ENCODE data around the gene ASB7.

DNA sequence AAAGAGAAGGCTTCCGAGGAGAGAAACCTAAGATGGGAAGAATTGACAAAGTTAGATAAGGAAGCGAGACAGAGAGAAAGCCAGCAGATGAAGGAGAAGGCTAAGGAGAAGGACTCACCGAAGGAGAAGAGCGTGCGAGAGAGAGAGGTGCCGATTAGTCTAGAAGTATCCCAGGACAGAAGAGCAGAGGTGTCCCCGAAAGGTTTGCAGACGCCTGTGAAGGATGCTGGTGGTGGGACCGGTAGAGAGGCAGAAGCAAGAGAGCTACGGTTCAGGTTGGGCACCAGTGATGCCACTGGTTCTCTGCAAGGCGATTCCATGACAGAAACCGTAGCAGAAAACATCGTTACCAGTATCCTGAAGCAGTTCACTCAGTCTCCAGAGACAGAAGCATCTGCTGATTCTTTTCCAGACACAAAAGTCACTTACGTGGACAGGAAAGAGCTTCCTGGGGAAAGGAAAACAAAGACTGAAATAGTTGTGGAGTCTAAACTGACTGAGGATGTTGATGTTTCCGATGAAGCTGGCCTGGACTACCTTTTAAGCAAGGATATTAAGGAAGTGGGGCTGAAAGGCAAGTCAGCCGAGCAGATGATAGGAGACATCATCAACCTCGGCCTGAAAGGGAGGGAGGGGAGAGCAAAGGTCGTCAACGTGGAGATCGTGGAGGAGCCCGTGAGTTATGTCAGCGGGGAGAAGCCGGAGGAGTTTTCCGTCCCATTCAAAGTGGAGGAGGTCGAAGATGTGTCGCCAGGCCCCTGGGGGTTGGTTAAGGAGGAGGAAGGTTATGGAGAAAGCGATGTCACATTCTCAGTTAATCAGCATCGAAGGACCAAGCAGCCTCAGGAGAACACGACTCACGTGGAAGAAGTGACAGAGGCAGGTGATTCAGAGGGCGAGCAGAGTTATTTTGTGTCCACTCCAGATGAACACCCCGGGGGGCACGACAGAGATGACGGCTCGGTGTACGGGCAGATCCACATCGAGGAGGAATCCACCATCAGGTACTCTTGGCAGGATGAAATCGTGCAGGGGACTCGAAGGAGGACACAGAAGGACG is 25.4 kb downstream of the SYNM start:
- PRO-cap = no peak
- RAMPAGE, long total RNA, 5 experiments = start-site peak on the plus strand in 3 of 5 experiments, centred at positions 195 to 867 of the sequence, 18 to 626 reads per replicate
- RRBS = no CpG with 5 or more reads among the region's 40 CpGs

DNA sequence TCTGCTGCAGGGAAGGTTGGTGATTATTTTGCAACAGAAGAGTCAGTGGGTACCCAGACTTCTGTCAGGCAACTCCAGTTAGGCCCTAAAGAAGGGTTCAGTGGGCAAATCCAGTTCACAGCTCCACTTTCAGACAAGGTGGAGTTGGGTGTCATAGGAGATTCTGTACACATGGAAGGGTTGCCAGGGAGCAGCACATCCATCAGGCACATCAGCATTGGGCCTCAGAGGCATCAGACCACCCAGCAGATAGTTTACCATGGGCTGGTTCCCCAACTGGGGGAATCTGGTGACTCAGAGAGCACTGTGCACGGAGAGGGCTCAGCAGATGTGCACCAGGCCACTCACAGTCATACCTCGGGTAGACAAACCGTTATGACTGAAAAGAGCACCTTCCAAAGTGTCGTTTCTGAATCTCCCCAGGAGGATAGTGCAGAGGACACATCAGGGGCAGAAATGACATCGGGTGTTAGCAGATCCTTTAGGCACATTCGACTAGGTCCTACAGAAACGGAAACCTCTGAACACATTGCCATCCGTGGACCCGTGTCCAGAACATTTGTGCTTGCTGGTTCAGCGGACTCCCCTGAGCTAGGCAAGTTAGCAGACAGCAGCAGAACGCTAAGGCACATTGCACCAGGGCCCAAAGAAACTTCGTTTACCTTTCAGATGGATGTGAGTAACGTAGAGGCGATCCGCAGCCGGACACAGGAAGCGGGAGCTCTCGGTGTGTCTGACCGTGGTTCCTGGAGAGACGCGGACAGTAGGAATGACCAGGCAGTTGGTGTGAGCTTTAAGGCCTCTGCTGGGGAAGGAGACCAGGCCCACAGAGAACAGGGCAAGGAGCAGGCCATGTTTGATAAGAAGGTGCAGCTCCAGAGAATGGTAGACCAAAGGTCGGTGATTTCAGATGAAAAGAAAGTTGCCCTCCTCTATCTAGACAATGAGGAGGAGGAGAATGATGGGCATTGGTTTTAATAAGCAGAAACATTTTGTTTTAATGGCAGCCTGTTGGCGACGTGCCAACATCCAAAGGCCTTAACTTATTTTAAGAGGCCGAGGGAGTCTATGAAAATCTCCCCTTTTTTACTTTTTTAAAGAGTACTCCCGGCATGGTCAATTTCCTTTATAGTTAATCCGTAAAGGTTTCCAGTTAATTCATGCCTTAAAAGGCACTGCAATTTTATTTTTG is 27.6 kb downstream of the SYNM start:
- PRO-cap = no peak
- RAMPAGE, long total RNA, 5 experiments = start-site peak on the plus strand in 1 of 5 experiments, centred at position 134 of the sequence, 34 reads per replicate
- RRBS = no CpG with 5 or more reads among the region's 27 CpGs

GRCh38 chr15:99434722-99435904 is 130.7 kb upstream of the MEF2A start:
- PRO-cap = bidirectional peak, plus-strand start at chr15:99435334, minus-strand start at chr15:99435211; bidirectional peak, plus-strand start at chr15:99435498, minus-strand start at chr15:99435407
- RAMPAGE, long total RNA, 5 experiments = no peak in any of the 5 experiments
- RRBS = 63% methylated on average over 6 of the region's 39 CpGs

DNA sequence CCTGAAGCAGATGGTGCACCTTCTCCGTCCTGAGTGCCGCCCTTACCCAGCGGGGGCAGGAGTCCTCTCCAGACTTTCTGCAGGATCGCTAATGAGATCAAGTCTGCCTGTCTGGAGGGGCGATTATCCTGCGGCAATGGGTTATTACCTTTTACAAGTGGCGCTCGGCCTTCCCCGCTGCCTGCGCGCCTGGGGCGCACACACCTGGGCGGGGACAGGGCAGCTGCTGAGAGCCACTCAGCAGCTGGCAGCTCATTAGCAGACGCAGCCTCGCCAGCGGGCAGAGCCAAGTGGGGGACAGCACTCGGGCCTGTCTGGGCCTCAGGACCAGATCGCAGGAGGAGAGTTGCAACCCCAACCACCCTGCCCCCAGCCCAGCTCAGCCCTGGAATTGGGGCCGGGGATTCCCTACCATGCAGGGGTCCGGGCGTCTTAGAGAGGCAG is 118.9 kb upstream of the MEF2A start:
- PRO-cap = no peak
- RAMPAGE, long total RNA, 5 experiments = no peak in any of the 5 experiments
- RRBS = no CpG with 5 or more reads among the region's 21 CpGs

DNA sequence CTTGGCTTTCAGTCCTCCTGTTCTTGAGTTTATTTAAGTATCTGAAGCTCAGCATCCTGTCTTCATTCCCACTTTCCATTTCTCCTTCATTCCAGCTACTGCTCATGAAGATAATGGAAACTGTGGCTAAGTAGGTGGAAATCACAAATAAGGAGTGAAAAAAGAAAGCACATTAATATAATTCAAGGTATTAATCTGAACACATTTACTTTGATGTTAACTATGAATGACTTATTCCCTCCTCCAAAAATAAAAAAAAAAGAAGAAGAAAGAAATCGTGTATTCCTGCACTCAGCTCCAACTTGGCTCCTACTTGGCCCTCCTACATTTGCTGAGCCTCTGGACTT is 66.8 kb upstream of the MEF2A start:
- PRO-cap = unidirectional peak, minus-strand start at position 251 of the sequence
- RAMPAGE, long total RNA, 5 experiments = no peak in any of the 5 experiments
- RRBS = no CpG with 5 or more reads among the region's 1 CpG

DNA sequence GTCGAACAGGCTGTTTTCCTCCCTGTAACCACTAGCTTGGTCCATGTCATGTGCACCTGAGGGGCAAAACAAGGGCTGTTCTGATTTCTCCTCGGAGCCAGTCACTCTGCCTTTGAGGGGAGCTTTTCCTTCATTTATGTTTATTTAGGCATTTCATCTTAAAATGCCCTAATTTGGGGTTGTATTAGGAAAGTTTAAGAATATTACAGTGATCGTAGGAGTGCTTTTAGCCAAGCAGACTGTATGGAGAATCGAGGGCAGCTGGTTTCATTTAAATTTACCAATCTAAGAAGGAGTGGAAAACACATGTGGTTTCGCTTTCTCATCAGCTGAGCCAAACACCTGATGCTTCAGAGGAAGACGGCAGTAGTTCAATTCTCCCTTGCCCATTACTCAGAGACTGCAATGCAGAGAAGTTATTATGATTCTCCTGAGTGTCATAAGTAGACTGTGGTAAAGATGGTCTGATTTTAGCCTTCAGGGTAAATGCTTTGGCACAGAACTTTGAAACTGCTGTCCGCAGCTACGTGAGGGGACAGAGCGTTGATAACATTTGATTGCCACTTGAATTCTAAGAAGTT is 25.8 kb downstream of the LYSMD4 start:
- PRO-cap = no peak
- RAMPAGE, long total RNA, 5 experiments = no peak in any of the 5 experiments
- RRBS = no CpG with 5 or more reads among the region's 9 CpGs

DNA sequence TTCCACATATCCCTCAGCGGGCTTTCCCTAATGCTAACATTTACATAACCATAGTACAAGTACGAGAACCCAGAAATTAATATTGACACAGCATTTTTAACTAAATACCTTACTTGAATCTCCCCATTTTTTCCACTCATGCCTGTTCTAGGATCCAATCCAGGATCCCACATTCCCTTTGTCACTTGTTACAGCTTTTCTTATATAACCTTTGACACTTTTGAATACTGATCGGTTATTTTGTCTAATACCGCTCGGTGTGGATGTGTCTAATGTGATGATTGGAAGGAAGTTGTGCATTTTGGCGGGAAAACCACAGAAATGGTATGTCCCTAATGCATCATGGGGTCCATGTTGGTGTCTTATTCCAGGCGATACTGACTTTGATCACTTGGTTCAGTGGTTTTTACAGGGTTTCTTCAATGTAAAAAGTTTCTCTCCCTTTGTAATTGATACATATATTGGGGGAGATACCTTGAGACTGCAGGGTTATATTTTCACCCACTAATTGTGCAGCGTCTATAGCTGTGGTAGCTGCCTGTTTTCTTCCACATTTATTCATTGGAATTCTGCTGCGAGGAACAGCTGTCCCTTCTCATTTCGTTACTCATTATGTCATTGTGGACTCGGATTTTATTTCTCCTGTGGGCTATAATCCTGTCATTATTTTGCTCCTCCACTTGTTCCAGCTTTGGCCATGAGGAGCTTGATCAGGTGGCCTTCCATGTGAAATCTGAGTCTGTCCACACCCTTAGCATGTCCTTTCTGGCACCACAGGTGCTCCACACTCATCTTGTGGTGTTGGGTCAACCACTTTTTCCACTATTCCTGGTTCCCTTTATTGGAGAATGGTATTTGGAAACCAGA is 15.1 kb downstream of the LYSMD4 start:
- PRO-cap = no peak
- RAMPAGE, long total RNA, 5 experiments = no peak in any of the 5 experiments
- RRBS = no CpG with 5 or more reads among the region's 11 CpGs

- PRO-cap = no peak
- RAMPAGE, long total RNA, 5 experiments = no peak in any of the 5 experiments
- RRBS = no CpG with 5 or more reads among the region's 18 CpGs
Measured at GRCh38 chr15:99723729-99724635, 9.3 kb downstream of the LYSMD4 start.

DNA sequence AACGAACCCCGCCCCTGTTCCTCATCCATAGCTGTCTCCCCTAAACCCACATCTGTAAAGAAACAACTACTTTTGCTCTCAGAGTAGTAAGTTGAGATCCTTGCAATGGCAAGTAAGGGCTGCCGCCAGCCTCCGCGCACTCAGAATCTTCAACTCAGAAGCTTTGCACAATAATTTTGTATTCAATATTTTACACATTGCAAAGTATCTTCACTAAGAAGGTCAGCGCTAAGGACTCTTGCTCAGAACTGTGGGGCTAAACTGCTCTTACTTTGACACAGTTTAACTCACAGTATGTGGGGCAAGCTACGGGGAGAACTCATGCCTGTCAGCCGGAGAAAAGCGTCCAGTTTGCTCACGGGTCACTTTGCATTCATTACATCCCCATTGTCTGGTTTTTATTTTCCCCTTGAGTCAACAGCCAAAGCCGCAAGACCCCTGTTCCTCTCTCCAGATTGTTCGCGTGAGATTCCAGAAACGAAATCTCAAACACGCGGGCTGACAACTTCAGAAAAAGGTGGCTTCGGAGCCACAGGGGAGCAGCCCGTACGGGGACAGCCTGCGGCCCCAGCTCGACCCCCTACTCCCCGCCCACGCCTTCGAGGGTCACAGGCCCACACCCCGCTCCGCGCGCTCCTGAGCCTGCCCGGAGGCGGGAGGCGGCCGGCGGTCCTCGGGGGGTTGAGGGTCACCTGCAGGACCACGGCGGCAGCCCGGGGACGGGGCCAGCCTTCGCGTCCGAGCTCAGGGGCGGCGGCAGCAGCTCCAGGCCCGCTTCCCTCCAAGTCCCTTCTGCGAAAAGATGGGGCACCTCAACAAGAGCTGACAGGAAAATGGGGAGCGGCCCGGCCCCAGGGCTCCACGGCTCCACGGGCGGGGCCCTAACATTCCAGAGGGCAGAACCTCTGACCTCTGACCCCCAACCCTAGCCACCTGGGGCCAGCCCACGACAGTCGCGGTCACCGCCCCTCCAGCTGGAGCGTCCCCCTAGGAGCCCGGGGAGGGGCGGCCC is 694 bp downstream of the LYSMD4 start:
- PRO-cap = bidirectional peak, plus-strand start at position 322 of the sequence, minus-strand start at position 151 of the sequence; unidirectional peak, minus-strand start at position 793 of the sequence
- RAMPAGE, long total RNA, 5 experiments = no peak in any of the 5 experiments
- RRBS = 2% methylated on average over 12 of the region's 57 CpGs

GRCh38 chr15:100125389-100125588 is 216.5 kb downstream of the ADAMTS17 start:
- PRO-cap = no peak
- RAMPAGE, long total RNA, 5 experiments = no peak in any of the 5 experiments
- RRBS = no CpG with 5 or more reads among the region's 5 CpGs

GRCh38 chr15:100529082-100529541 is 362 bp upstream of the CERS3 start:
- PRO-cap = no peak
- RAMPAGE, long total RNA, 5 experiments = no peak in any of the 5 experiments
- RRBS = no CpG with 5 or more reads among the region's 6 CpGs

DNA sequence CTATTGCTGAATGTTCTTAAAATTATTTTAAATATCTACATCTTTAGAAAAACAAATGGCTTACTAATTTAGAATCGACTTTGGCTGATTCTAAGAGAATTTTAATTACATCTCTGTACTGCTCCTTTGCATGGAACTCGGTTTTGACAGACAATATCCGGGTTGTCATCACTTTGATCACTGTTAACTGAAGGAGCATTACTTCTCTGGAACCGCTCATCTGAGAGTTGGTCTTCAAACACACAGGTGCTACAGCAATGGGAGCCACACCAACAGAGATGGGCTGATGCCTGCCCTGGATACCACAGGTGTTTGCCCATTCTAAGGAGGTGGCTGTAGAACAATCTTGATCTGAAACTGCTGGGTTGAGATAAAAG is 21.6 kb downstream of the LINS1 start:
- PRO-cap = no peak
- RAMPAGE, long total RNA, 5 experiments = no peak in any of the 5 experiments
- RRBS = no CpG with 5 or more reads among the region's 4 CpGs

DNA sequence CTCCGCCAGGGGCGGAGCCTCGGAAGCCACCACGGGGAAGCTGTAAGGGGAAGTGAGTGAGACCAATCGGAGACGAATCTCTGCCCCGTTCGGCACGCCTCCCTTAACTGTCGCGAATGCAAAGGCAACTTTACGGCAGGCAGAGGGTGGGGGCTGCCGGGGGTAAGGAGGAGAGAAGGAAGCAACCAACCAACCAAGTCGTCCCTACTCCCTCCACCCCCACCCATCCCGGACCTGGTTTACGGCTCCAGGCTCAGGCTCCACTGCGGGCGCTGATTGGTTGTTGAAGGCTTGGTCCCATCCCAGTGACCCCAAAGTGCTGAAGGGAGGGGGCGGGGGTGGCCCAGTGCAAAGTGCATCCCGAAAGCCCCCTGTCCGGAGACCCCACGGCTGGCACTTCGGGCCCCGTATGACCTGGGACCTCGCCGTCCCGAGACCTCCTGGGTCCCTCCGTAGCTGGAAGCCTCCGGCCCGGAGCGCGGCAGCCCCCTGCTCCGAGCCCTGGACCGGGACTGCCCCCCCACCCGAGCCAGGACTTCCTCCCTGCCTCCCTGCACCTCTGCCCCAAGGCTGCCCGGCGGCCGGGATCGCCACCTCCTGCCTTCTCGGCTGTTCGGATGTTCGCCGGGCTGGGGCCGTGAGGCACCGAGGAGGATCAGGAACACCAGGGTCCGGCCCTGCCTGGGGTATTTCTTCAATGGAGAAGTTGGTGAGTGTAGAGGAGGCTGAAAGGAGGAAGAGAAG is at the start of gene ASB7:
Gene ASB7 (plus strand): TSS at position 305 of the 744 bp plus-strand sequence.
- PRO-cap = bidirectional peak, plus-strand start at position 156 of the sequence, minus-strand start outside the sequence; unidirectional peak, plus-strand start at position 263 of the sequence; unidirectional peak, plus-strand start at position 322 of the sequence
- RAMPAGE, long total RNA, 5 experiments = start-site peak on the plus strand in 4 of 5 experiments, centred at positions 326 to 578 of the sequence, 19 to 302 reads per replicate
- RRBS = 2% methylated on average over 20 of the region's 46 CpGs

GRCh38 chr15:100694499-100695010 is 92.2 kb downstream of the ASB7 start:
- PRO-cap = no peak
- RAMPAGE, long total RNA, 5 experiments = no peak in any of the 5 experiments
- RRBS = no CpG with 5 or more reads among the region's 4 CpGs

- PRO-cap = no peak
- RAMPAGE, long total RNA, 5 experiments = no peak in any of the 5 experiments
- RRBS = no CpG with 5 or more reads among the region's 13 CpGs
Measured at GRCh38 chr15:100900466-100900890, 18.7 kb upstream of the LRRK1 start.

GRCh38 chr15:100901439-100901716 is 17.8 kb upstream of the LRRK1 start:
- PRO-cap = no peak
- RAMPAGE, long total RNA, 5 experiments = no peak in any of the 5 experiments
- RRBS = no CpG with 5 or more reads among the region's 2 CpGs

- PRO-cap = no peak
- RAMPAGE, long total RNA, 5 experiments = no peak in any of the 5 experiments
- RRBS = 2% methylated on average over 24 of the region's 40 CpGs
Measured at GRCh38 chr15:100919657-100920023, 483 bp downstream of the LRRK1 start.

DNA sequence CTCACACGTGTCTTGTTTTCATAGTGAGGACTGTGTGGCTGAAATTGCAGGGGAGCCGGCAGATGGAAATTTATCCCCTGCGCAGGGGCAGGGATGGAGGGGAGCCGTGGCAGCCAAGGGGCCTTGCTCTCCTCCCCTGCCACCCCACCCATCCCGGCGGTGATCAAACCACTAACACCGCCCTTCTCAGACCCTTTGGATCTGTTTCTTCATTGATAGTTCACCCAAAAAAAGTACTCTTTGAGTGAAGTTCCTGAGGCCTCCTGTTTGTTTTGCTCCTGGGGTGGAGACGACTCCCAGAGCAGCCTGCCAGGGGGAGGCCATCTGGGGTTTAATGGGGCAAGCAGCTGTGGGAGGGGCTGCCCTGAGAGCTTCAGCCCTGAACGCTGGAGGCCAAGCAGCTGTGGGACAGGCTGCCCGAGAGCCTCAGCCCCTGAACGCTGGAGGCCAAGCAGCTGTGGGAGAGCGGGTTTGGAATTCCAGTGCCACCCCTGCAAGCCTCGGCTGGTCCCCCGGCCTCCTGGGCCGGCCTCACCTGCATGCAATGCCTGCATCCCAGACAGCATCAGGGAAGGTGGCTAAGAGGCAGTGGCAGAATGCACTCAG is 131.0 kb downstream of the LRRK1 start:
- PRO-cap = unidirectional peak, plus-strand start at position 462 of the sequence
- RAMPAGE, long total RNA, 5 experiments = no peak in any of the 5 experiments
- RRBS = 69% methylated on average over 3 of the region's 15 CpGs

DNA sequence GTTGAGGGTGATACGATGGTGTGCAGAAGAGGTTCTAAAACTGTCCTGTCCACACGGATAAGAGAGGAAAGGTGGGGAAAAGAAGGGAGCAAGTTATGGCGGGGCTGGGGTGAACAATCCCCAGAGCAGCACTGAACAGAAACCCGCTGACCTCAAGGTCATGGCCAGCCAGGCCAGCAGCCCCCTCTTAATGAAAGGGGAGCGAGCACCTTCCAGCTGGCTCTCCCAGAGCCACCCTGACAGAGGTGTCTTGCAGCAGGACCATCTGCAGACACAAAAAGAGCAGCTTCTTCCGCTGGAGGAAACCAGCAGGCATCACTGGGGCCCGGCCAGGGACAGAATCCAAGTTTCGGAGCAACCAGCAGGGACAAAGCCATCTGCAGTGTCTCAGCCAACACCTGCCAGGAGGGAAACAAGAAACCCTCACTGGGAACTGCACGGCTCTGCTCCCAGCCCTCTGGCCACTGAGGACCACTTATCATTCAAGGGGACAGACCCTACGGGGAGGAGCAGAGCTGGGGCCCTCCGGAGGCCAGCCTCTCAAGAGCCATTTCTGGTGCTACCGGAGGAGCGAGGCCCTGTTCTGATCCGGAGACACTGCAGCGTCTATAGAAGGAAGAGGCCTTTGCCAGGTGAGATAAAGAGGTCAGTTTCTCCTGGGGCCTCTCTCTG is 89.2 kb downstream of the CHSY1 start:
- PRO-cap = no peak
- RAMPAGE, long total RNA, 5 experiments = no peak in any of the 5 experiments
- RRBS = 26% methylated on average over 2 of the region's 15 CpGs

GRCh38 chr15:101252082-101252617 is 302 bp upstream of the CHSY1 start:
- PRO-cap = bidirectional peak, plus-strand start at chr15:101252118, minus-strand start at chr15:101251935; bidirectional peak, plus-strand start at chr15:101252440, minus-strand start at chr15:101252362
- RAMPAGE, long total RNA, 5 experiments = no peak in any of the 5 experiments
- RRBS = under 1% methylated on average over 30 of the region's 66 CpGs